Bronchus fibroblast of lung (primary cell): ENCODE data around the gene MRPL52.

DNA sequence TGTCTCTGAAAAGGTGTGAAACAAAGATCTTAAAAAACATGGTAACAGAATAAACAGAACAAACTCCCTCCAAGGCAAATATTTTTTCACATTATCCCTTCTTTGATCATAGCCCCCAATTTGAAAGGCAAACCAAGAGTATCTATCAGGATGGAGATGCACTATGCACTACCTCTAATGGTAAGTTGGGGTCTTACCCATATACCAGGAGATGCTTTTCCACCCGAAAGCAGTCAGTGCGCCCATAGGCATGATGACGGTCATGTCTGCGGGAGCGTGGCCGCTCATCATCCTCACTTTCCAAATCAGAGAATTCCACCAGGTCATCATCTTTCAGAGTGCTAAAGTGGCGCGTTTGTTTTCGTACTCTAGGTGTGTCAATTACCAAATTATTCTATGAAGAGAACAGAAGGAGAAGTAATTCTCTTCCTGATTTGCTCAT lies 16.9 kb upstream of the SUPT16H start:
- RAMPAGE, long total RNA, result no peak

- RAMPAGE, long total RNA, result no peak
These were observed 10.0 kb downstream of the METTL3 start for GRCh38 chr14:21501120-21501526.

- RAMPAGE, long total RNA, result no peak
These were observed 3.0 kb upstream of the METTL3 start for GRCh38 chr14:21514052-21514615.

DNA sequence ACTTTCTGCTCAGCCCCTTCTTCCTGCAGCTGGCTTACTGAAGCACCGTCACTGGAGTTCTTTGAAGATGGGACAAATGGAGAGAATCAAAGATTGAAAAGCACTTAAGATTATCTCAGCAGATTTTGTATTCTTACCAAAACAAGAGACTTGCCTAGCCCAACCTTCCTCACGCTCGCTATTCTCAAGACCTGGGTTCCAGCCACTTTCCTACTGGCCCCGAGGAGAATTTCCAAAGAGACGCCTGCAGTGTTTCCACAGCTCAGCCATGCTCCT lies 123.5 kb upstream of the OR4E1 start:
- RAMPAGE, long total RNA, result no peak

DNA sequence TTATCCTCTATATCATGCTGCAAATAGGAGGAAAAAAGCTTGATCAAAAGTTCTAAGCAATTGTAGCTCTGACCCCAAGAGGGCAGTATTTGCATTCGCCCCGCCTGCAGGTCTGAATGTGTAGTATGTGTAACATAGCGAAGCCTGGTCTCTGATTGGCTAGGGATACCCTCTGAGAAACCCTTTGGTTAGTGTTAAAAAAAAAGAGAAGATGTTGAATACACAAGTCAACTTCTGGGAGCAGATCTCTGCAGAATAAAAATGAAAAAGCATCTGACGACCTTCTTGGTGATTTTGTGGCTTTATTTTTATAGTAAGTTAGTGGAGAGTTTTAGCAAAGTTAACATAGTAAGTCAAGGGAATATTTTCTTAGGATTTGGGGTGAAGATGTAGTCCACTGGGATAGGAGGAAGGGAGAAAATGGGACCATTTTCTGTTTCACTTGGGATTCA lies 151.7 kb upstream of the OR4E1 start:
- RAMPAGE, long total RNA, result no peak

DNA sequence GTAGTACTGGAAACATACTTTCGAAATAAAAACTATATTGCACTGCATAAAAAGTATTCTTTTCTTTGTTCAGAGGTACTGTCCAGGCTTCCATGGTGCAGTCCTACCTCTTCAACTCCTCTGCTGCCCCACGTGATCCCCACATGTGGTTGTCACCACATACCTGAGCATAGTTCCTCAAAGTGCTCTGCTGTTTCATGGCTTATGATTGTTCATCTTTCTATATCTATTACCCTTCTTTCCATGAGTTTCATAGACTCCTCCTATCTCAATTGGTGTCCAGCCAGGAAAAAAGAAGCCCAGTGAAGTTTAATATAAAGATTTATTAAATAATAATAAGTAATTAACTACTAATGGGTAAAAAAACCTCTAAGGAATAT lies 317.6 kb upstream of the OR4E1 start:
- RAMPAGE, long total RNA, result no peak

GRCh38 chr14:22479789-22480417 lies 109.1 kb downstream of the DAD1 start:
- RAMPAGE, long total RNA, result no peak

- RAMPAGE, long total RNA, result no peak
These were observed 96.4 kb downstream of the DAD1 start for GRCh38 chr14:22492510-22493102.

DNA sequence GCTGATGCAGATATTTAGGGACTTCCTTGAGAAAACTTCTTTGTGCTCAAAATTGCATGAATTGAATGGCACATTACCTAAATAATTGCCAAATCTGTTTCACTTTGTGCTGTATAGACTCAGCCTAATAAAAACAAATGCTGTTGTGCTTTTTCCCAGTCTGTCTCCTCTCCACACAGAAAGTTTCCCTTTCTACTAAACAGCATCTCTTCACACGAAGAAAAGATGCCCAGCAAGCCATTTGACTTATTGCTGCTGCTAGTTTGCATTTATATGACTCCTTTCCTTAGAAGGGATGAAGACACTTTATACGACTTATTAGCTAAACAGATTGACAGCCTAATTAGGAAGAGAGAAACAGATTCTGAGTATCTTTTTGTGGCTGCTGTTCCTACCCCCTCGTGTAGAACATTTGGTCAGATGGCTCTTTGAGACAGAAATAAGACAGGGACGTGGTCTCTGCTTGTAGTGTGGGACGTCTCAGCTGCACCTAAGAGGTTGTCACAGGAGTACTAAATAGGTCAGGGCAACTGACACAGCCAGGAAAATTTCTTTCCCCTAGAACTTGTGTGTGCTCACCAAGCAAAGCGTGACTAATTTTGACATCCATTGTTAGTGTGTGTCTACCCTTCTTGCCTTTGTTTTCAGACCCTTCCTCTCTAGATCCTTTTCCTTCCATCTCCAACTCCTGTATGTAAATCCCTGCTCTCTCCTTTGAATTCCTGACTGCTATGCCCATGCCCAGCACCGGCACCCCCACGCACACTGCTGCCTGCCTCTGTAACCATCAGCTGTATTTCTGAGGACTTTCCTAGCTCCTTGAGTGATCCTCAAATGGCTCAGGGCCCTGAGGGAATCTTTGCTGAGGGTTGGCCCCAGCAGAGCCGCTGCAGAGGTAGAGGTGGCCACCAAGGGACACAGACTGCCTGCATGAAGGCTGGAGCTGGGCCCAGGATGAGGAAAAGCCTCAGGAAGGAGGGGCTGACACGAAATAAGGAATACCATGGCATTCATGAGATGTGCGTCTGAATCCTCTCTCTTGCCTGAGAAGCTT lies 83.2 kb downstream of the DAD1 start:
- RAMPAGE, long total RNA, result no peak

GRCh38 chr14:22523988-22525120 lies 64.7 kb downstream of the DAD1 start:
- RAMPAGE, long total RNA, result no peak

DNA sequence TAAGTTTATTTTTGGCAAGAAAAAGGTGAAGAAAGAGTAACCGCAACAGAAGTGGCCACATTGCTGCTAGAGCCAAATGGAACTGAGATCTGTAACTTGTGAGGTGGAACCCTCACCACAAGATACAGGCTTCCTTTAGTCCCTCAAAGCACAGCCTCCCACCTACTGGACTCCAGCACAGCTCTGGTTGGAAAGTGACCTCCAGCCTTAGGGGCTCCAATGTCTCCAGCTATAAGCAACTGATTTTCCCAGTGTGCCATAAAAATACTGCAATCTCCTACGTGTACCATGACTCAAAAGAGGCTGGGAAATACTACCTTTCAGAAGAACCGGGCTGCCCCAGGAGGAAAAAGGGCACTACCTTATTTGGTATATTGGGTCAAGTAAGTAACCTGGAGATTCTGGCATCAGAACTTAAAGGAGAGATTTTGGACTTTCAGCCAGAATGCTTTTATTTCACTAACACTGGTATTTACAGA lies 23.3 kb downstream of the DAD1 start:
- RAMPAGE, long total RNA, result no peak

GRCh38 chr14:22829421-22830630 lies at the start of gene MRPL52:
TSS of gene MRPL52 (plus strand) at chr14:22829887.
- RAMPAGE, long total RNA, result start-site peak on the plus strand at chr14:22829891-22829906, 153 and 158 reads in 2 replicates

GRCh38 chr14:22850904-22852005 lies 14.9 kb downstream of the MMP14 start:
- RAMPAGE, long total RNA, result no peak

- RAMPAGE, long total RNA, result no peak
These were observed 16.5 kb downstream of the MMP14 start for GRCh38 chr14:22852629-22853527.

DNA sequence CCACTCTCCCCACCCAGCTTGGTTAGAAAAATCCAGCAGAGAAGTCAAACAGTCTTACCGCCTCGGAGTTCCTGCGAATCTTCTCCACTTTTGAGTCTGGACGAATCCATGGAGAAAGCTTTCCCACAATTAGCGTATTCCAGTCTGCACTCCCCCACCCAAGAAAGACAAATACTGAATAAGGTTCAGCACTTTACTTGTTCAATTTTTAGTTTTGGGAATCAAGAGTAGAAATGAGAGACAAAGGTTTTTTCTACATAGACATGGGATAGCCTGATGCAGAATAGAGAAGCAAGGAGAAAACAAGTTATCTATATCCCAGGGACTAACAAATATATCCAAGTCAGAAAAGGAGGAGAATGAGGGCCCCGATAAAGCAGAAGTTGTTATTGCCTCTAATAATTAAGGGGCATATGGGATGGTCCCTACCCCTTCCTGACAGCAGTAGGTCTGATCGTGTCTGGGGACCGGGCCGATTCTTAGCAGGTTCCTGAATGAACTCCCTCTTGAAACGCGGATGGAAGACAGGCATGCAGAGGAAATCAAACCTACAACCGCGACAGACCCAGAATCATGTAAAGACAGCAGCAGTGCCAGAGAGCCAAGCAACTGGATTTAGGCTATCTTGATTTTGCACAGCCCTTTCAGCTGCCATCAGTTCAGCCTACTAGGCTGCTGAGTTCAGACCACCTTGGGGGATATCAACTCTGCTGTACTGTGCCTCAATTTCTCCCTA lies 940 bp downstream of the PRMT5 start:
- RAMPAGE, long total RNA, result no peak

DNA sequence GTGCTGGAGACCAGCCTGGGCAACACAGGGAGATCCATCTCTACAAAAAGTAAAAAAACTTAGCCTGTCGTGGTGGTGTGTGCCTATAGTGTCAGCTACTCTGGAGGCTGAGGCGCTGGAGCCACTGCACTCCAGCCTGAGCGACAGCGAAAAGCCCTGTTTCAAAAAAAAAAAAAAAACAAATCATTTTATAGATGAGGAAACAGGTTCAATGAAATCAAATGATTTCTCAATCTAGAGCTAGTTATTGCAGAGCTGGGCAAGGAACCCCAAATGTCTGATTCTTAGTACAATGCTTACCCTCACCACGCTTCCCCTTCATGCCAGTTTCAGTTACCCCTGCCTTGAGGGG lies 761 bp downstream of the PSMB5 start:
- RAMPAGE, long total RNA, result no peak

- RAMPAGE, long total RNA, result no peak
These were observed 13.2 kb upstream of the CDH24 start for GRCh38 chr14:23070342-23071186.

GRCh38 chr14:23080347-23080963 lies 14.5 kb downstream of the ACIN1 start:
- RAMPAGE, long total RNA, result no peak

DNA sequence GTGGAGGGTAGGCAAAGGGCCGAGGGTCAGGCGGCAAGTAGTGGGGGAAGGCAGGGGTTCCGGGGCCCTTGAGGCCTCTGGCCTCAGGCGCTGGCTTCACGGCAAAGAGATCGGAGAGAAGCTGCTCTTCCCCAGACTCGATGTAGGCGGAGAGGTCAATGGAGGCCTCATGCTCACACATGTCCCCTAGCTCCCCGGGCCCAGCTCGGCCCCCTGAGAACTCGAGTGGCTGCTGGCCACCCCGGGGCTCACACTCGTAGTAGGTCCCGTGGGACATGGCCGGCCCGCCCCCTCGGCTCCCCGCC lies 288 bp downstream of the CEBPE start:
- RAMPAGE, long total RNA, result no peak

GRCh38 chr14:23308637-23309297 lies 2.1 kb downstream of the BCL2L2 start:
- RAMPAGE, long total RNA, result no peak